AG10803 (cell line): ENCODE results near the gene OR2V1.

- RRBS = no CpG with 5 or more reads among the region's 11 CpGs
Measured at GRCh38 chr5:180806314-180807158, 3.9 kb upstream of the MGAT1 start.

DNA sequence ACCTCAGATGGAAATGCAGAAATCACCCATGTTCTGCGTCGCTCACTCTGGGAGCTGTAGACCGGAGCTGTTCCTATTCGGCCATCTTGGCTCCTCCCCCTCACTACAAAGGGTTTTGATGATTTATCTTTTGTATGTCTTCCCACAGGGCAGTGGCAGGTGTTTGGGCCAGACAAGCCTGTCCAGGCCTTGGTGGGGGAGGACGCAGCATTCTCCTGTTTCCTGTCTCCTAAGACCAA lies 9.4 kb downstream of the BTNL8 start:
- RRBS = no CpG with 5 or more reads among the region's 5 CpGs

DNA sequence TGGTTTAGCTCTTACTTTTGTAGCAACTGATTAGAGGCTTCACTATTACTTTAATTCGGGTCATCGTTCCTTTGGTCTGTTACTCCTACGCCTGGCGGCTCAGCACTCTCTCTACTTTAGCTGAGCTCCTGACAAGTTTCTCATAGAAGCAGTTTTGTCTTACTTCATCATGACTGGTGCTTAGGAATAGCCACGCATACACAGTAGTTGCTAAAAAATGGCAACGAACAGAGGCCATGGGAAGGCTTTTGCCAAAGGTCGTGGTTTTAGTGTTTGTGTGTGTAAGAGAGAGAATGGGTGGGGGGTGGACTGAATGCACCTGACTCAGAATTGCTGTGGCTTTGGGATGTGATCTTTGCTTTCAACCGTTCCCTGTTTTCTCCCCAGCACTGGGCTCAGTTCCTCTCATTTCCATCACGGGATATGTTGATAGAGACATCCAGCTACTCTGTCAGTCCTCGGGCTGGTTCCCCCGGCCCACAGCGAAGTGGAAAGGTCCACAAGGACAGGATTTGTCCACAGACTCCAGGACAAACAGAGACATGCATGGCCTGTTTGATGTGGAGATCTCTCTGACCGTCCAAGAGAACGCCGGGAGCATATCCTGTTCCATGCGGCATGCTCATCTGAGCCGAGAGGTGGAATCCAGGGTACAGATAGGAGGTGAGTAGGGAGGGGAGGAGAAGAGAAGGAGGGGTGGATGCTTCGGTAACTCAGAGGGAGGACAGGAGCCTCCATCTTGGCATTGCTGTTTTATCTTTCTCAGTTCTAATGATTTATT lies 12.2 kb downstream of the BTNL8 start:
- RRBS = no CpG with 5 or more reads among the region's 18 CpGs

DNA sequence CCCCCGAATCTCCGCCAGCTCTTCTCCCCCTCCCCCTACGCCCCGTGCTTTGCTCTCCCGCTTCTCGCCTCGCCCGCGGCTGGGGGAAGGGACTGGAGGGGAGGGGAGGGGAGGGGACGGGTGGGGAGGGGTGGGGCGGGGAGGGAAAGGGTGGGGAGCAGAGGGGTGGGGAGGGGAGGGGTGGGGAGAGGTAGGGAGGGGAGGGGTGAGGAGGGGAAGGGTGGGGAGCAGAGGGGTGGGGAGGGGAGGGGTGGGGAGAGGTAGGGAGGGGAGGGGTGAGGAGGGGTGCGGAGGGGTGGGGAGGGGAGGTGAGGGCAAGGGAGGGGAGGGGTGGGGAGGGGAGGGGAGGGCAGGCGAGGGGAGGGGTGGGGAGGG lies 32.8 kb downstream of the OR2V1 start:
- RRBS = no CpG with 5 or more reads among the region's 13 CpGs

DNA sequence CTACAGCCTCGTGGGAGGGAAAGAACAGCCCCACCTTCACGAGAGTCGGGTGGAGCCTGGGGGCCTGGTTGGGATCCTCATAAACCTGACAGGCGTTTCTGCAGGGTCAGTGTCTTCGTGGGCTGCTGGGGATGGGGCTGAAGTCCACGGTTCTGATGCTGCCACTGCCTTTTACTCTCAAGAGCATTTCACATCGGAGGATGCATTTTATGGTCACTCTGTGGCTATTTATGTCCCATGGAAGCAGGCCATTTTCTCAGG lies at the start of gene OR2V1:
TSS of gene OR2V1 (minus strand) at position 154 of the 261 bp plus-strand sequence.
- RRBS = no CpG with 5 or more reads among the region's 7 CpGs

GRCh38 chr5:181186970-181187870 lies 17.8 kb downstream of the TRIM7 start:
- RRBS = no CpG with 5 or more reads among the region's 25 CpGs

- RRBS = no CpG with 5 or more reads among the region's 37 CpGs
Measured at GRCh38 chr5:181207262-181208051, 2.5 kb upstream of the TRIM7 start.

DNA sequence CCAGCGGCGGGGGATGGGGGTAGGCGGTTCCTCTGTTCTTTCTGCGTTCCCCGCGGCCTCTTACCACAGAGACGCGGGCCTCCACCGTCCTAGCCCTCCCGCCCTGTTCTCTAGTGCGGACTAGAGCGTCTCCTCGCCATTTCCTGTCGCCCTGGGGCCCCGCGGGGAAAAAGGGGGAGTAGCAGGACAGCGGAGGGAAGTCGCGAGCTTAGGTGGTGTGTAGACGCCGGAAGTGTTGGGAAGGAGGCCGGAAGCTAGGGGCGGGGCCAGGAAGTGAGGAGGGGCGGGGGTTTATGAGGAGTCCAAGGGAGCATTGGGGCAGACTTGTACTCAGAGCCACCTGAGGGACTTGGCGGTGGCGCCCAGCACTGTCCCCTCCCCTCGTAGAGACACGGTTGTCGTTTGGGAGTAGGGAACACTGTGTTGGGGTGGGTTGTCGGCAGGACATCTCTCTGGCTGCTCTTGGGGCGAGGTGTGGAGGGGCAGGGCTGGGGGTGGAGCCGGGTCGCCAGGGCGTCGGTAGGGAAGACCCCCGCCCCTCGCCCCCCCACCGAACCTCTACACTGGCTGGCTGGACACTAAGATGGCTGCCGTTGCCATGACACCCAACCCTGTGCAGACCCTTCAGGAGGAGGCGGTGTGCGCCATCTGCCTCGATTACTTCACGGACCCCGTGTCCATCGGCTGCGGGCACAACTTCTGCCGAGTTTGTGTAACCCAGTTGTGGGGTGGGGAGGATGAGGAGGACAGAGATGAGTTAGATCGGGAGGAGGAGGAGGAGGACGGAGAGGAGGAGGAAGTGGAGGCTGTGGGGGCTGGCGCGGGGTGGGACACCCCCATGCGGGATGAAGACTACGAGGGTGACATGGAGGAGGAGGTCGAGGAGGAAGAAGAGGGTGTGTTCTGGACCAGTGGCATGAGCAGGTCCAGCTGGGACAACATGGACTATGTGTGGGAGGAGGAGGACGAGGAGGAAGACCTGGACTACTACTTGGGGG lies 635 bp downstream of the TRIM41 start:
- RRBS = no CpG with 5 or more reads among the region's 55 CpGs

DNA sequence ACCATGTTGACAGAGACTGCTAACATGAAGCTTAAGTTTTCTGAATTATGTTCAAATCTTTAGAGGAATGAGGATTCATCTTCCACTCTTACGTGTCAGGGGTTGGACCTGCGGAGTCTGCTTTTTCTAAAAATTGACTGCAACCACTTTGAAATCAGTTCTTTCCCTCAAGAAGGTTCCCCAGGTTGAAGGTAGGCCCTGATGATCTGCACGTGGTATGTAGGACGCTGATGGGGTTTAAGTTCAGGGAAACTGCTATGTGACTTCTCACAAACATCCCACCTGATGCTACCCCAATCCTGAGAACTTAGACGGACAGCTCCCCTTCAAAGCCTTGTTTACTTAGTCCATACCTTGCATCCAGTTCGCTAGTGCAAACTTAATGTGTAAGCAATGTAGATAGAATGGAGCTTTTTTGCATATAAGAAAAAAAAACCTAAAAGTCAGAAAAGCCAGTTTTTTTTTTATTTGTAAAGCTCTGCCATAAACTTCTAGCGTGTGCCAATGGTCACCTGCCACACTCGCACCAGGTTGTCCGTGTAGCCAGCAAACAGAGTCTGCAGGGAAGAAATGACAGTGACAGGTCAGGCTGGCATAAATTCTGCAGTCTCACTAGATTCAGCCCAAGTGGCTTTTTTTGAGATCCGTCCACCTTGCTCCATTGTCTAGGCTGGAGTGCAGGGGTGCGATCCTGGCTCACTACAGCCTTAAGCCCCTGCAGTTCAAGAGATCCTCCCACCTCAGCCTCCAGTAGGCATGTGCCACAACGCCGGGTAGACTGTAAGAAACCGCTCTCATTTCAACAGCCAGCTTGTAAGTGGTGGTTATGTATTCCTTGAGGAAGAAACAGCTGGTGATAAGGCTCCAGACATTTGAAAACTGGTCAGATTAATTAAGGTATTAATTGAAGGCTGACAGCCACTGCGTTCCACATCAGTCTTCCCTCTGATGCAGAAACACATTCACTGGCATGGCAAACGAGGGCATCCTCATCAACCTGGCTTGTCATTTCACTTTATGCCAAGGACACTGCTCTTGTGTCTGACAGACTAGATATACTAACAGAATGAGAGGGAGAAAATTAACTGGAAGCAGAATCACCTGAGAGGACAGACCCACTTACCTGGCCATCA lies 6.9 kb downstream of the RACK1 start:
- RRBS = no CpG with 5 or more reads among the region's 16 CpGs